HGPS cell (cell line): Measurements from ENCODE around the gene SLC25A30.

DNA sequence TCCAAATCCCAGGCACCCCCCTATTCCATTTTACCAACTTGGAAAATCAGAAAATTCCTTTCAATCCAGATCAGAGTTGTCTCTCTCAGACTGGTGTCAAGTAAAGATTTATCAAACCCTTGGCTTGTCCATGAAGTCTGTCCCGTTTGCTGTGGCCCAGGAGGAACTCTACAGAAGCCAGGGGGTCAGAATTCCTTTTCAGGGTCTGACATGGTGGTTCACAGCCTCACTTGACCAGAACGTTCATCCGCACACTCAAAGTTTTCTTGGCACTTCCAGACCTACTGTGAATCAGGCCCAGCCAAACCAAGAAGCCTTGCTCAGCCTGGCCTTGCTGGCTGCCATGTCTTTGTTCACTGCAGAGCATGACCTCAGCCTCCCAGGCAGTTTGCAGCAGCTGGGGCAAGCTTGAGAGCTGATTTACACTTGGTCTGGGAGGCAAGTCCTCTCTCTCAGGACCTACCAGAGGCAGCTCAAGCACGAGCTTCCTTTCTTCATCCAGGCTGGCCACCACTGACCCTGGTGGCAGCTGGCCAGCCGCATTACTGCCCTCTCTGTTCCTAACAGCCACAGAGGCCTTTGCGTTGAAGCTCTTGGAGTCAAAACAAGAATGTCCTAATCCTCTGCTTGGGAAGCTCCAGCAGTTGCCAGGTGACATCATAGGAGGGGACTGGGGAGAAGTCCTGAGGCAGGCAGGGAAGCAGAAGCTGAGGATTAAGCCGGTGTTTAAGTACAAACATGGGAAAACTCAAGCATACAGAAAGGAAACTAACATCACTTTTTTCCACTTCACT is 85.8 kb downstream of the NUFIP1 start:
- RRBS: no CpG with 5 or more reads among the region's 7 CpGs

- RRBS: no CpG with 5 or more reads among the region's 3 CpGs
Measured at GRCh38 chr13:44922168-44922963, 66.9 kb downstream of the NUFIP1 start.

GRCh38 chr13:44969867-44970253 is 19.4 kb downstream of the NUFIP1 start:
- RRBS: no CpG with 5 or more reads among the region's 1 CpG

GRCh38 chr13:45108651-45109119 is 11.6 kb upstream of the GTF2F2 start:
- RRBS: no CpG with 5 or more reads among the region's 13 CpGs

DNA sequence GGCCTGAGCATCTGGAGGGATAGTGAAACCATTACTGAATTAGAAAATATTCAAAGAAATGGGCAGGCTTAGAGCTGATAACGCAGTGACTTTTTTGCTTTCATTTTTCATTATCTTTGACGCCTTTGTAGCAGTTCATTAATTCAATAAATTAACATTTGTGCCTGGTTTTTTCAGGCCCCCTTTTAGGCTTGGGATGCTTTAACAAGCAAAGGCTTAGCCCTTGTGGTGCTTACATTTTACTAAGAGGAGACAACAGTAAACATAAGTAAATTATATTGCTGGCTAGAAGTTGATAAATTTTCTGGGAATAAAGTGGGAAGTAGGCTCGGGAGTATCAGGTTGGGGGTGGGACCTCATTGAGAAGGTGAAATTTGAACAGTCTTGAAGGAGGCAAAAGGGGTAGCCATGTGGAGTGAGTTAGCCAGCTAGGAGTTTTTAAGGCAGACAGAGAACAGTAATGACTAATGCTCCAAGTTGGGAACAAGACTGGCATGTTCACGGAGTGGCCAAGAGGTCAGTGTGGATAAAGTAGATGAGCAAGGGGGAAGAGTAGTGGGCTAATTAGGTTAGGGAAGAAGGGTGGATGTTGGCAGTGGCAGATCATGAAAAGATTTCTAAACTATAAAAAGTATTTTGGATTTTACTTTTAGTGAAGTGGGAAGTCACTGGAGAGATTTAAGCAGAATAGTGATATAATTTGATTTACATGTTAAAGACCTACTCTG is 36.6 kb downstream of the GTF2F2 start:
- RRBS: no CpG with 5 or more reads among the region's 4 CpGs

DNA sequence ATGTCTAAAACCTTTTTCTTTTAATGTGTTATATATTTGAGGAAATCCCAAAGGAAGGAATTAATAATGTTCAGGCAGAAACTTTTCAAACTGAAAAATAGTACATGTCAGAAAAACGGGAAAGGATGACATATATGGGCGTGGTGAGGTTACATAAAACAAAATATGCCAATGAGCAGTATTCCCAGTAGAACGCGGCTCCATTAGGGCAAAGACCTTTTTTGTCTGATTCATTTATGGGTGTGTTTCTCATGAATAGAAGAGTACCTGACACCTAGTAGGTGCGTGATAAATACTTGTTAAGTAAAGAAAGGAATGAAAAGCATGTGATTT is 18.9 kb upstream of the KCTD4 start:
- RRBS: no CpG with 5 or more reads among the region's 5 CpGs

DNA sequence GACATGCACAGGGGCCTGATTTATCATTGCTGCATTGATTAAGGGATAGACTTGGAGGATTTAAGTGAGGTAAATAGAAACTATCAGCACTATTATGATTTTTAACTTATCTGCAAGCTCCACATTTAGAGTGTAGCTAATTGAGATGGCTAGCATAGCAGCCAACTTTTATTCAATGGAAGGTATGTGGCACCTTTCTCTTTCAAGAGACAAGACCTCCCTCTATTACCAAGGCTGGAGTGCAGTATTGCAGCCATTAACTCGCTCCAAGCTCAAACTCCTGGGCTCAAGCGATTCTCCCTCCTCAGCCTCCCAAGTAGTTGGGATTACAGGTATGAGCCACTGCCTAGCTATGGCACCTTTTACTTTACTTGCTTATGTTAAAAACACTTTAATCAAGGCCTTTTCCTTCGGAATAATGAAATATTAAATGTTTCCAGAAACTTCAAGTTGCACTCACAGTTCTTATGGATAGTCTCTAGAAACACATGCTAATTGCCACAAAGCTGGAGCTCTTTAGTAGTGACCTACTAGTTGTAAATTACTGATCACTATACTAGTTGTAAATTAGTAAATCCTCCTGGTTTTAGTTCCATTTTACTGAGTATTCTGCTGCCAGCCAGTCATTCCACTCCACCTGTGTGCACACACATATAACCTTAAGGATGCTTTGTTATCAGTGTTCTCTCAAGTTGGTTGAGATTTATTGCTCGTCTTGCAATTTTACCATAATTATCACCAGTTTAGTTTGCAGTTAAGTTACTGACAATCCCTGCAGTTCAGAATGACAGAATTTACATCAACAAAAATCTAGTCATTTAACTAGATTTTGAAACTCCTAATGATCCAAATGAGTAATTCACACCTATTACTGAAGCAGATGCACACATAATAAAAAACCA is 7.9 kb downstream of the TPT1 start:
- RRBS: no CpG with 5 or more reads among the region's 4 CpGs

GRCh38 chr13:45333700-45334768 is 6.9 kb downstream of the TPT1 start:
- RRBS: no CpG with 5 or more reads among the region's 8 CpGs

DNA sequence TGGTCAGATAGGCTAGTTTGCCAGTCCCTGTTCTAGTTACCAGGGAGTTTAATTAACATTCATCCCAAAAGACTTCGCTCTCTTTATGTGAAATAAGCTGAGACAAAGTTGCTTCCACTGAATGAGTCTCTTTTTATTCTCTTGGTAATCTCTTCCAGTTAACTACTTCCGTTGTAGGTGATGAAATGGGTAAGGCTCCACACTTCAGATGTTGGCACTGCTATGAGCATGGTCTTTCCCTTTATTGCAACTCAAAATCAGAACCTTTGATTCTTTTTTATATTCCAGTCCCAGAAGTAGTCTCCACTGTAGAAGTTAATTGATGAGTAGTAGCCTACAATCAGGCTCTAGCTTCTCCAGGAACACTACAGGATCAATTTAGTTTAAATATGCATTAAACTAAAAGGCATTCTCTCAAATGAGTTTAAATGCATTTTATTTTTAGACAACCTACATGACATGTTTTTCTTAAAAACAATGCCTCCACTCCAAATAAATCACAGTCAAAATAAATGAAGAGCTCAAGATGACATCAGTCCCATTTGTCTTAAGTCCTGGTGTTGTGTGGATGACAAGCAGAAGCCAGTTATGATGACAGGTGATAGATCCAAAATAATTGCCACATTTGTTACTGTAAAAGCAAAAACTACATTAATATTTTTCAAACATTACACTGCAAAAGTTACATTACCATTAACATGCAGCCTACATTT is 4.1 kb downstream of the TPT1 start:
- RRBS: no CpG with 5 or more reads among the region's 2 CpGs

DNA sequence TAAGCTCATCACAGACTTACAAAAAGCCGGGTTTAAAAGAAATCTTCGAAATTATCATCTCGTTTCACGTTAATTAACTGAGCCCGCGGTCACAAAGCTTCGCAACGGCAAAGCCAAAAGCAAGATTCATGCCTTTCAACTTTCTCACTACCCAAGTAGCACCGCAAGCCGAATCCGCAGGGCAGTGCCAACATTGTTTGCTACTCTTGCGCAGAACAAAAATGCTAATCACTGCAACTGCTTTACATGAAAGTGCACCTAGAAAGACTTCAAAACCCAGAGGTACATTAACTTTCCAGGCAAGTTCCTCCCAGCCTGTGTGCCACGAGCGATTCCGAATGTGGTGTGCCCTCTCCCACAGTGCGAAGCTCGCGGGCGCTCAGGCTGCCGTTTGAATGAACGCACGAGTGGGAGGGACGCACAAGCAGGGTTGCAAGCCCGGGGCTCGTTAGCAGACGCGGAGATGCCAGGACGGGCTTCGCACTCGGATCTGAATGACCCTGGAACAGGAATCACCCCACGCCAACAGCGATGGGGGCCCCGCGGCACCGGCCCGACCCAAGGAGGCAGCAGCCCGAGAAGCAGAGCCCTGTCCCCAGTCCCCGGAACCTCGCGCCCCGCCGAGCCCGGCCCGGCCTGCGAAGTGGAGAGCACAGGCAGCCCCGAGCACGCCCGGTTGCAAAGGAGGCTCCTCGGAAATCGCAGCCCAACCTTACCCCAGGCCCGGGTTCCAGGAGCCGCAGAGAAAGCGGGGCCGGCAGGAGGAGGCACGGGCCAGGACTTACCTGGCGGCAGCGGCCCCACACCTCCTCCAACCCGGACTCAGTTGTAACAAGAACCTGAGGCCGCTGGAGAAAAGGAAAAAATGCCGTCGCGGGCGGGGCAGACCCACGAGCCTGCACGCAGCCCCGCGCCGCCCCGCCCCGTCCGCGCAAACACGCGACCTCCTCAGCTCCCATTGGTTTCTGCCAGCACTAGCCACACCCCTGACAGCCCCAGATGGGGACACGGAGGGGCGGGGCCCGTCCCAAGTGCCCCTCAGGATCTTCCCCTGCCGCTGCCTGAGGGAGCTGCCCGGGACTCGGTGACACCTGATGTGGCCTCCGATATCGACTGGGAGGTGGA is at the start of gene SLC25A30:
Gene SLC25A30 (minus strand): TSS at position 859 of the 1,125 bp plus-strand sequence.
- RRBS: 2% methylated on average over 26 of the region's 82 CpGs

- RRBS: no CpG with 5 or more reads among the region's 10 CpGs
Measured at GRCh38 chr13:46096875-46098222, 7.5 kb downstream of the CPB2 start.

DNA sequence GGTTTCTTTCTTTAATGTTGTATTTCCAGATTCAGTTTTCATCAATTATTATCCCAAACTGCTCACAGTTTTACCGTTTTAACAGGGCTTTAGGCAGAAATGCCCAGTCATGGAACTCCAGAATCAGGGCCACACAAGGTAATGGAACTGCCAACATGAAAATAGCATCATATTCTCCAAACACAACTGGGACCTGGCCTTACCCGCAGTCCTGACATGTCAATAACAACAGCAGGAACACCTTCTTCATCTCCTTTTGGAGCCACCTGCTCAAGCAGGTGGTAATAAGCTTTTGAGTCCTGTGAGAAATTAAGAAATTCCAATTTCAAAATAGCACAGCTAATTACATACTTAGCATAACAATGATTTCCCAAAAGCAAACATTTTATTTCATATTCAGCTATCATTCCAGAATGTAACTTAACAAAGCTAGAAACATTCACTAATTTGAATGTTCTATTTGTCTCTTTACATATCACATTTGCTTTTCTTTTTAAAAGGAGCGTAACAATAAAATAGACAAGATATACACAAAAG is 33.8 kb downstream of the LCP1 start:
- RRBS: no CpG with 5 or more reads among the region's 3 CpGs

- RRBS: no CpG with 5 or more reads among the region's 3 CpGs
Measured at GRCh38 chr13:46176816-46177307, 5.1 kb downstream of the LCP1 start.

DNA sequence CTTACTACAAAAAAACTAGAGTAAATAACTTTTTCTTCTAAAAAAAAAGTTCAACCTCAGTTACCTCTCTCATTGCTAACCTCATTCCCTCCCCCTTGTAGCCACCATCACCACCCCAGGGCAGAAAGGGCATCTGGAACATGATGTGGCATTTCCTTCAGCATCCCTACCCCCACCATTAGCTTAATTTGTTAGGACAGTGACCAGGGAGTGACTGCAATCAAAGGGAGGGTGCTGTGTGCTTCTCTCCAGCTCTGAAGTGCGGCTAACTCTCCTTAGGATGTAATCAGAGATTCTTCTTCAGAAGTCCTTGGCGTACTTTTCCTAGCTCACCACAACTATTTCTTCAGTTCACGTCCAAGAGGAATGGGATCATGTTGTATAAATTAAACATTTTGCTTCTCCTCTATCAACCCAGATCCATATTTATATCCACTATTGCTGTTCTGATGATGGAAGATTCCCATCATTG is 17.2 kb upstream of the RUBCNL start:
- RRBS: no CpG with 5 or more reads among the region's 3 CpGs

DNA sequence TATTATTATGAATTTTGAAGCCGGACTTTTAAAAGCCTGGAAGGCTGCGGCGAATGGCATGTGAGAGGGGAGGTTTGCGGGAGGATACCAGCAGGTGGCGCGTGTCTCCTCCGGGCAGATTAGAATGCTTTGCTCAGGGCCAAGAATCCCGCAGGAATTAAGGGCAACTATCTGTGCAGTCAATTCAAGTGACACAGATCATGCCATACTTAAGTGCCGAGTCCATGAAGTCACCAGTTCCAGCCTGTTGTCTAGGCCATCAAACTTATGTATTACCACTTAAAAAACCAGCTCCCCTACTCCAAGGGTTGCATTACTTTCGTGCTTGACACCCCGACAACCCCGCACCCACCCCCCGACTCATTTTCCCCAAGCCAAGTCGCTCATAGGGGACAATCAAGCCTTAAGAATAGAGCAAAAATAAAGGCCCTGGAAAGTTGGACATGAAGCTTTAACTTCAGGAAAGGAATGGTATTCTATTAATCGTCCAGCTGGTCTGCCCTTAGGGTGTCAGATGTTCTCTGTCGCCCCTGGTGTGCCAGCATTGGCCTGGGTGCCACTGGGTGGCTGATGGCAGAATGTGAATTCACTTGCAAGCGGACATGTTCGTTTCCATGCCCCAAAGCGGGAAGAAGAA is 1.3 kb upstream of the LRCH1 start:
- RRBS: 35% methylated on average over 7 of the region's 19 CpGs

GRCh38 chr13:46554483-46555156 is 1.6 kb downstream of the LRCH1 start:
- RRBS: no CpG with 5 or more reads among the region's 17 CpGs

GRCh38 chr13:46571895-46572552 is 19.1 kb downstream of the LRCH1 start:
- RRBS: no CpG with 5 or more reads among the region's 7 CpGs

DNA sequence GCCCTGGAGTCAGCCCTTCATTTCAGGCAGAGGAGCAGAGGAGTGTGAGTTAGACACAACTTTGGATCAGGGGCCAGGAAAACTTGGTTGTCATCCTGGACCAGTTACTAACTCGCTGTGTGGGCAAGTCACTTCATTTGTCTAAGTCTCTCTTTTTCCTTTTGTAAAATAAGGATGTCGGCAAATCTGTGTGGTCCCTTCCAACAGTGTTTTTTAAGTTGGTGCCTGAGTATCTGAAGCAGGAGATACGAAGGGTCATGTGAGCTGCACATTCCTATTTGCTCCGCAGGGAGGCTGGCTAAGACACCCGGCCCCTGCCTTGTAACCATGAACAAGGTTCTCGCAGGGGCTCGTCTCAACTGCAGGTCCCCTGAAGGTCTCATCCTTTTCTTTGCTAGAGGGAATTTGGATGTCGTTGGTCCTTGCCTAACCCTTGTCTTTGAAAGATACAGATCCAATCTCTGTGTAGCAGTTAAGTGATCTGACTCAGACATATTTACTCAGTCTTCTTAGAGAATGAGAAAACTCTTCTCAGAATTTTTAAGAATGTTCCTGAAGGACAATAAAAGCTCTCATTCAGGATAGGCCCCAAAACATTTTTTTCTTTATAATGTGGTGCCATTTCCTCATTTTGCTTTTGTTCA is 64.4 kb downstream of the LRCH1 start:
- RRBS: no CpG with 5 or more reads among the region's 8 CpGs

DNA sequence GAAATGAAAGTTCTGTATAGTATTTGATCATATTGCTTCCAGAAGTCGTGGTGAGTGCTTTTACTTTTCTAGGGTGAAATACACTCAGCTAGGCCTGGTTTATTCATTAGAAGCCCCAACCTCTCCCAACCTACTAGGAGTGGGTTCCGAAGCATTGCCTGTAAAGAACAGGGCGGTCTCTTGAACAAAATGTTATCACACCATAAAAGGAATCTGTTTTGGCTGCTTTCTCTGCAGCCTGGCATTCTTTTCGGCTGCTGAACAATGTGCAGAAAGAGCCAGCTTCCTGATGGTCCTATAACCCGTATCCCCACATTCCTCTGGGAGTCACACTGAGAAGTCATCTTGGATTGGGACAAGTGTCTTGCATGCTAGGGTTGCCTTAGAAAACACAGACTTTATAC is 102.8 kb downstream of the LRCH1 start:
- RRBS: no CpG with 5 or more reads among the region's 5 CpGs

- RRBS: no CpG with 5 or more reads among the region's 14 CpGs
Measured at GRCh38 chr13:46679281-46680524, 117.3 kb downstream of the ESD start.